Right ventricle myocardium (tissue), 1 donor: ENCODE measurements around a stretch of chr4.

GRCh38 chr4:130055015-130055367 lies 959.0 kb downstream of the C4orf33 start:
- PRO-cap, 2 experiments, result no peak in any of the 2 experiments

DNA sequence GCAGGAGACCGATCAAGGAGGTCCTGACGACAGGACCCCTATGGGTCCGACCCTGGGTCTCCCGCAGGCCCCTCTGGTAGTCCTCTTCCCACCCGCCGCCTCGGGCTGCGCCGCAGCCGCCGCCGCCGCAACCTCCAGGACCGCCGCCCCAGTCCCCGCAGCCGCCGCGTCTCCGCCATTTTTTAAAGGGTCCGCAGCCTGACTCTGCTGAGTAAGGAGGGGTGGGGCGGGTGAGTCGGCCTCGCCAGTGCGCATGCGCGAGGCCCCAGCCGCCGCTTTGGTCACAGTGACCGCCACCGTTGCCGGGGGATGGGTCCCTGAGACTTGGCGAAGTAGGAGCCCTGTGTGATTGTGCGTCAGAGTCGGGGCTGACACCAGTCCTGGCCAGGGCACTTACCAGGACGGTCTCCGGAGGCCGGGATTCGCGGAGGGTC lies 1424.3 kb upstream of the PCDH10 start:
- PRO-cap, 2 experiments, result peak in 2 of 2 experiments; most common plus-strand start position 275 of the sequence (in 2)

DNA sequence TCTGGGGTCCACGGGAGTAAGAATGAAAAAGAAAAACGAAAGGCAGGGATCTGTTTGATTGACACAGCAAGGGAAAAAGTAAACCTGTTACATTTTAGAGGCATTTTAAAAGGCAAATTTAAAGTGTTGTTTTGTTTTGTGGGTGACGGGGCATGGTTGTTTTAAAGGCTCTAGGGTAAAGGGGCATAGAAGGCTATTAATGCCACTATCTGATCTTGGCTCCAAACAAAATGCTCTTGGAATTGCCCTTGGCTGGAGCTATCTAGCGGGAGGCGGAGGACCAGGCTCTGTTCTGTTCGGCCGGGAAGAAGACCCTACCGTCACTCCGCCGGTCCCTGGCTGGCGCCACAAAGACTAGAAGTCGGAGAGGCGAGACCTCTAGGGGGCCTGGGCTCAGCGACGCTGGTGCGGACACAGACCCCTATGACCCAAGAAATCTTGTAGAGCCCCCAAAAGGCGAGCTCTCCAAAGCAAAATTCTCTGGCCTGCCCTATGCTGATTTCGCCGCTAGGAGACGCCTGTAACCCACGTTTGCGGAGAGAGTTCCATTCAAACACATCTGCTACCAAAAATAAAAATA lies 2.7 kb upstream of the PCDH10 start:
- PRO-cap, 2 experiments, result no peak in any of the 2 experiments

DNA sequence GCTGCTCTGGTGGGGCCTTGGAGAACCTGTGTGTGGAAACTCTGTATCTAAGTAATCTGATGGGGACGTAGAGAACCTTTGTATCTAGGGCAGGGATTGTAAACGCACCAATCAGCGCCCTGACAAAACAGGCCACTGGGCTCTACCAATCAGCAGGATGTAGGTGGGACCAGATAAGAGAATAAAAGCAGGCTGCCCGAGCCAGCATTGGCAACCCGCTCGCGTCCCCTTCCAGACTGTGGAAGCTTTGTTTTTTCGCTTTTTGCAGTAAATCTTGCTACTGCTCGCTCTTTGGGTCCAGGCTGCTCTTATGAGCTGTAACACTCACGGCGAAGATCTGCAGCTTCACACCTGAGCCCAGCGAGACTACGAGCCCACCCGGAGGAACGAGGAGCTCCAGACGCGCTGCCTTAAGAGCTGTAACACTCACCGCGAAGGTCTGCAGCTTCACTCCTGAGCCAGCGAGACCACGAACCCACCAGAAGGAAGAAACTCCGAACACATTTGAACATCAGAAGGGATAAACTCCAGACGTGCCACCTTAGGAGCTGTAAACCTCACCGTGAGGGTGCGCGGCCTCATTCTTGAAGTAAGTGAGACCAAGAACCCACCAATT lies 299.2 kb downstream of the SLC7A11 start:
- PRO-cap, 2 experiments, result no peak in any of the 2 experiments

DNA sequence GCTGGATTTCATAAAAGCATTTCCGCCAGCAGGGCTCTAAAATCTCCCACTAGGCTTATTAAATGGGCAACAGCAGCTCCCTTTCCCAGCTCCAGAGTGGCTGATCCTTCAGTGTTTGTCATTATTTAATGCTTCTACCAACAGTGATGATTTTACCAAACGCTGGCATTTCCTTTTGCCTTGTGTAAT lies 20.1 kb downstream of the SLC7A11 start:
- PRO-cap, 2 experiments, result no peak in any of the 2 experiments

DNA sequence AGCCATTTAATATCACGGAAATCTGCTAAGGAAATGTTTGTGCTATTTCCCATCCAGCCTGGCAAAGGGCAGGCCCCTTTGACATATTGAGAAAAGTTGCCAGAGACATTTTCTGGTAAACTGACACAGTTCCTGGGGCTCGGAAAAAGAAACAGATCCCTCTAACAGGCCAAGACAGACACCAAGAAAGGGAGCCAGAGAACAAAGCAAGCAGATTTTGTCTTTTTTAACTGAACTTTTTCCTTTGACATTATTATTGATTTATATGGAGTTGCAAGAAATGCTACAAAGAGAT lies 33.4 kb upstream of the NOCT start:
- PRO-cap, 2 experiments, result no peak in any of the 2 experiments

GRCh38 chr4:139082728-139083317 lies 67.2 kb downstream of the NOCT start:
- PRO-cap, 2 experiments, result peak in 2 of 2 experiments; most common plus-strand start chr4:139083207 (in 2); most common minus-strand start chr4:139082881 (in 2)

GRCh38 chr4:139108818-139109298 lies 68.2 kb downstream of the ELF2 start:
- PRO-cap, 2 experiments, result no peak in any of the 2 experiments

DNA sequence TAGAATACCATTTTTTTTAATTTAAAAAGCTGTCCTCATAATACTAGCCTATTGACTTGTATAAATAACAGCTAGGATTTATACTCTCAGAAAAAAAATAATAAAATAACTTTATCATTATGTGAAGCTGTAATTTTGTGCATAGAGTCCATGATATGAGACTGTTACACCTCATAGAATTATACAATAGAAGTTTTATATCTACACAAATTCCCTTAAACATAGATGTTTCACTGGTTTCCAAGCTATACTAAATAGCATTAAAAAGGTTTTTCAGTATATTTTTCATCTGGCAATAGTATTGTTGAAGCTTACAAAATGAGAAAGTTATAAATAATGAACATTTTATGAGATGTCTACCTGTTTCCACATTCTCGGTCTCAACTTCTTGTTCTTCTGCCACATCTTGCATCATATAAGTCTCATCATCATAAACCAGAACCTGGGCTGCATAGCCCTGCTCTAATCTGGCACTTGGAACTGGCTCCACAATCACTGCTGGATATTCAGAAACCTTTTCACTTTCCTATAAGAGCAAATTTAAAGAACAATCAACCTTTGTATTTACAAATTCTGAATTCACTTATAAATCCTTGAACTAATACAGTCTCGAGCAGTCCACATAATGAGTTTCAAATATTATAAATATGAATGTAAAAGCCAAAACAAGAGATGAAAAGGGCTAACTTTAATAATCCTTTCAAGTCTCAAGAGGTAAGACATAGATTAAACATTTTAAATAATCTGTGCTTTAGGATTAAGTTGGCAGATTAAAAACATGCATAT lies 52.0 kb downstream of the ELF2 start:
- PRO-cap, 2 experiments, result no peak in any of the 2 experiments

GRCh38 chr4:139463537-139464222 lies 9.8 kb downstream of the RAB33B start:
- PRO-cap, 2 experiments, result no peak in any of the 2 experiments

GRCh38 chr4:139531346-139531642 lies 24.7 kb downstream of the SETD7 start:
- PRO-cap, 2 experiments, result no peak in any of the 2 experiments

DNA sequence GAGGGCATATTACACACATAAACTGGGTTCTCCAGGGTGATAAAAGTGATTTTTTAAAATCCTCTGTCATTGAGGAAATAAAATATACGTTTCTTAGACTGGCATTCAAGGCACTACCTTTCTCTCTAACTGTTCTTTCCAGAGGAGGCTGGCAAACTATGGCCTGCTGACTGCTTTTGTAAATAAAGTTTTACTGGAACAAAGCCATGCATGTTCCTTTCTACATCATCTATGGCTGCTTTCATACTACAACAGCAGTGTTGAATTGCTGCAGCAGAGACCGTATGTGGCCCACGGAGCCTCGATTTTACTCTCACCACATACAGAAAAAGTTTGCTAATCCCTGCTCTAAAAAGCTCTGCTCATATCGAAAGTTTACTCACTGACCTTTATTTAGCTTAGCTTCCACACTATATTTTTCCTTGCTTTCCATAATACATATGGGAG lies 20.2 kb downstream of the SETD7 start:
- PRO-cap, 2 experiments, result no peak in any of the 2 experiments

DNA sequence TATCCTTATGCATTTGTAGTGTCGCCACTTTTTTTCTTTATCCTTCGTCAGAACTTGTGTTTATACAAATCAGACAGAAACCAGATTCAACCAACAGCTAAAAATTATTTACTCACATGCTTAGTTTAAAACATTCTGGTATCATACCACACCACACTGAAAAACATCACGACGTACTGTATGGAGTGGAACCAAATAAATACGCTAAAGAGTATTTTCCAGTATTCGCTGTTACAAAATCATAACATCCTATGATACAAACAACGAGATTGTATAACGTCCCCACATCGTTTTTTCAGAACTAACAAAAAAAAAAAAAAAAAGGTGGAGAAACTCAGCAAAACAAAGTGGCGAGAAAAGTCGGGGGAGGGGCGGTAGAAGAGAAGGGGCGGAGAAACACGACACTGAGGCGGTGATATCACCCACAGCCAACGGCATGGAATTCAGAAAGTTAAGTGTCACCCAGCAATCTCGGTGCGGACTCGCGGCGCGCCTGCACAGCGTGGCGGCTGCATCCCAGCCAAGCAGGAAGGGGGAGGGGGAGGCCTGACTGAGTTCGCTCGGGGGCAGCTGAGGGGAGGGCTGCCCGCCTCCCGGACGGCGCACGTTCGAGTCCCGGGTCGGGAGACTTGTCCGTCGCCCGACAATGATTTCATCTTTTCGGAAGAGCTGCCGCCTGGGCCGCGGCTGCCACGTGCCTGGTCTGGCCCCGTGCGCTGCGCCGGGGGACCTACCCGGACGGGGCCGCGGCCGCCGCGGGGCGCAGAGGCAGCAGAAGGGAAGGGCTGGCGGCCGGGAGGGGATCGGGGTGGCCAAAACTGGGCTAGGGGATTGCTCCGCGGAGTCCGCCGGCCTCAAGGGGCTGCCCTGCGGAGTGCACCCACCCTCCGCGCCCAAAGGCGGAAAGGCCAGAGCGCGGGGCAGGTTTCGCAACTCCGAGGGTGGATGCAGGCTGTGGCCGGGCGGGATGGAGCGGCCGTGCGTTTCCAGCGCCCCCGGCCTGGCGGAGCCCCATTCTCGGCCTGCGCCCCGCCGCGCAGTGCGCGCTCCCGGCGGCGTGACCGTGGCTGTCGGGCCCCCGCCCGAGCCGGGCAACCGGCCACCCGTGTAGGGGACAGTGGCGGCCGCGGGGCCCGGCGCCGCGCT lies 769 bp downstream of the SETD7 start:
- PRO-cap, 2 experiments, result peak in 2 of 2 experiments; most common plus-strand start position 468 of the sequence (in 2); most common minus-strand start position 1,041 of the sequence (in 2)

GRCh38 chr4:139559049-139559529 lies 3.1 kb upstream of the SETD7 start:
- PRO-cap, 2 experiments, result no peak in any of the 2 experiments

- PRO-cap, 2 experiments, result no peak in any of the 2 experiments
Observed at GRCh38 chr4:139560295-139561085, 4.5 kb upstream of the SETD7 start.

DNA sequence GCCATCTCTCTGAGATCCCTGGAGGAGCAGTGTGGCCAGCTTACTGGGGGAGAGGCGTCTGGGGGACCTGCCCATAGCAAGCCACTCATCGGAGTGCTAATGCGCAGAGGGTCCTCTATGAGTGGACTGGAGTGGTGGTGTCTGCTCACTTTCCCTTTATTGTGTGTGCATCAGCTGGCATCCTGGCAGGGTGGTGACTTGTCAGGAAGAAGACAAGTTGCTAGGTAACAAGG lies 42.6 kb upstream of the MGST2 start:
- PRO-cap, 2 experiments, result no peak in any of the 2 experiments

DNA sequence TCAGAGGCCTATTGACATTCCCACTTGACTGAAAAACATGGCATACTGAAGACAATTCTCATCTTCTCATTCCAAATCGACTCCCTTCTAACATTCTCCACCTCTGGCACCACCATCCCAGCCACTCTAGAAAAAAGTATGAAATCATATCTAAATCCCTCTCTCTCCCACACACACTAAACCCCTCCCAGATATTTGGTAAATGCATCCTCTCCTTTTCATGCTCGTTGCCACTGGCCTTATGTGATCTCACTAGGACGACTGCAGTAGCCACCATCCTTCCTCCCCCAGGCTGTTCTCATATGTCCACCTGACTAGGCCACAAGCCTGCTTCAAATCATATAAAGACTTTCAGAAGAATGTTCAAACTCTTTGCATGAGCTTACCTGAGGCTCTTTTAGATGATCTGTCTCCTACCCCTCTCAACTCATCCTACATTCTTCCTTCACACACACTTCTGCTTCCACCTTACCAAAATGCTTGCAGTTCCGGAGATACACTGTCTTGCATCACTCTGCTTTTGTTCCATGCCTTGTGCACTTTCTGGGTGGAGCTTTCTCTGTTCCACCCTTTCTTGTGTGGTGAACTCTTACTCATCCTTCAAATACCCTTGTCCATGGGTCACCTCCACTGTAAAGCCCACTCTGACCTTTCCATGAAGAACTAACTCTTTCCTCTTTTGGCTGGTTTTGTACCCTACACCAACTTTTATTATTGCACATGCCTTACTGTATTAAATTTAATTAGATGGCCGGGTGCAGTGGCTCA lies 18.6 kb upstream of the MGST2 start:
- PRO-cap, 2 experiments, result no peak in any of the 2 experiments

GRCh38 chr4:139786832-139787439 lies 121.3 kb downstream of the MGST2 start:
- PRO-cap, 2 experiments, result no peak in any of the 2 experiments

- PRO-cap, 2 experiments, result no peak in any of the 2 experiments
Observed at GRCh38 chr4:139889114-139889862, 223.7 kb downstream of the MGST2 start.

DNA sequence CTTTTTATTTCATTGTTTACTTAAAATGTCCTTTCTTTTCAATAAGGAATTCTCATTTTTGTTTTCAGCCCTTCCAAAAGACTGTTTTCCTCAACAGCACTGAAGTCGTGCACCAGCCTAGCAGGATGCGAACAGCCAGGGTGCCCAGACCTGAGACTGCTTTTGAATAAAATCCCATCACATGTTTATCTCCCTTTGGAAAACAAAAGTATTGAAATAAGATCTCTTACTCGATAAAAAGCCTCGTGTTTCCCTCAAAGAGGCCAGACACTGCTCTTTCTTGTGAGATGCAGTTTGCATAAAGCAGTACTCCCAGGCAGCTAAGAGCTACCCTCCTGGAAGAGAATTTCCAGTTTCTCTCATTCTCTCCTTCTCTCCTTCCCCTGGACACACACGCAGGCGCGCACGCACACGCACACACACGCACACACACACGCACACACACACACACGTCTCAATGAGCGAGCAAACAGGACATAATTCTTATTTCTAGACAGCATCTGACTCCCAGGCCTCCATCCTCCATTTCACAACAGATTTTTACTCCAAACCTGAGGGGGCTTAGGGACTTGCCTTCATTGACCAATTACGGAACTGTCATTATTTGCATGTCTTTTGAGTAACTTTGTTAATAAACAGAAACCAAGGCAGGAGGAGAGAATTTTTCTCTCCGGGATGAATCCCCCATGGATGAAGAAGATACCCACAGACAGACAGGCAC lies 236.4 kb downstream of the MGST2 start:
- PRO-cap, 2 experiments, result no peak in any of the 2 experiments